ENCODE measurements around the genes MYO5C and ARPP19.

DNA sequence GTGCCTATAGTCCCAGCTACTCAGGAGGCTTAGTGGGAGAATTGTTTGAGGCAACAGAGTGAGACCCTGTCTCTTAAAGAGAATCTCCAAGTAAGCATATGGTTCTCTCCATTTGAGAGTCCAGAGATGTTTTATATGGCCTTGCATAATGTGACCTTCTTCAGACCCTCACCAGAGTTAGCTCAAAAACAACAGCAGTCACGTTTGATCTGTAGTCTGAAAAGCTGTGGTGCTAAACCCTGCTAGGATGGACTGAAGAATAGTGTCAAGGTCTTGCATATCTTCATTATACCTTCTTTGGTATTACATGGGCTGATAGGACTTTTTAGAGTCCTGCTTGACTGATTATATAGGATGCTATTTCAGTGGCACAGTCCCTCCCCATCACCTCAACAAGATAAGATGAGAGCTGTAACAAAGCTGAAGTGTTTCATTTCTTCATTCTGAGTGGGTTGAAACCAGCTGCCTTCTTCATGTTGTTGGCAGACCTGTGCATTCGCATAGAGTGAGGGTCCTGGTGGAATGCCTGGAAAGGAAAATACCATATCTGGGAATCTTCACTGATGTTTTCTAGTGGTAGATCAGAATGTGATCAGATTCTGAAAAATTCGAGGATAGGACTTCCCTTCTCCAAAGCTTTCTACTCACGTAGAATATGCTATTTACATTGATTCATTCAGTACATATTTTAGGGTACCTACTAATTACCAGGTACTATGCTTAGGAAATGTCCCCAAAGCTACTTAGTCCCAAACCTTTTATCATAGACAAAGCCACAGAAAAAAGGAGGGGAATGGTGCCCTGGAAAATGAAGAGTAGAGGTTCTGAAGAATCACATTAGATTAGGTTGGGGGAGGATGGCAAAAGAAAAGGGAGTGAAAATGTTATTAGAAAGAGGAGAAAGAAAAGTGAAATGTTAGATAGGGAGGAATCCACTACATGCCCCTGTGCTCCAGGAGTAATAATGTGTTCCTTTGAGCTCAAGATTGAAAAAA lies 18.4 kb downstream of the MAPK6 start:
- RRBS, result no CpG with 5 or more reads among the region's 4 CpGs

DNA sequence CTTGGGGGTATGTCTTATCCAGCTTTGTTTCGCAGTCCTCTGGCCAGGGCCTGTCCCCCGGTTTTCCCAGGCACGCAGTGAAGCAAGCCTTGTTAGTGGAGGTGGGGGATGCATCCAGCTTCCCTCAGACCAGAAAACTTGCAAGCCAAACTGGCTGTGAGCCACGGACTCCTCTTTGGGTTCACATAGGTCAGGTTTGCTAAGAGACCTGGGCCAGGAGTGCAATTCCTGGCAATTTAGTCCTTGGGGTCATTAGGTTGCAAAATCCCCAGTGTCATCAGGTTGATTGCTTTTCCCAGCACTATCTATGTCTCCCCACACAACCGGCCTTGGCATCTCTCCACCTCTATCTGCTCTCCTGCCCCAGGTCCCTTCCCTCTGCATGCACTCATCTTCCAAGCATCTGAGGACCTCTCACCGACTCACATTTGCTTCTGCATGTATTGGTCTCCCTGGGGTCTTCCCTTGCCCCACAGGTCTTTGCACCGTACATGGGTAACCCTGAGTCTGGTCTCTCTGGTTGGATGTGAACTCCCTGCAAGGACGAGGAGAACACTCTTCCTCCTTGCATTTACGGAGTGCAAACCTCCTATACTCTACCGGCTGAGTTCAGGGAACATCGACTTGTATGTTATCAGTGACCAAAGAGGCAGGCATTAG lies 34.2 kb downstream of the BCL2L10 start:
- RRBS, result no CpG with 5 or more reads among the region's 11 CpGs

DNA sequence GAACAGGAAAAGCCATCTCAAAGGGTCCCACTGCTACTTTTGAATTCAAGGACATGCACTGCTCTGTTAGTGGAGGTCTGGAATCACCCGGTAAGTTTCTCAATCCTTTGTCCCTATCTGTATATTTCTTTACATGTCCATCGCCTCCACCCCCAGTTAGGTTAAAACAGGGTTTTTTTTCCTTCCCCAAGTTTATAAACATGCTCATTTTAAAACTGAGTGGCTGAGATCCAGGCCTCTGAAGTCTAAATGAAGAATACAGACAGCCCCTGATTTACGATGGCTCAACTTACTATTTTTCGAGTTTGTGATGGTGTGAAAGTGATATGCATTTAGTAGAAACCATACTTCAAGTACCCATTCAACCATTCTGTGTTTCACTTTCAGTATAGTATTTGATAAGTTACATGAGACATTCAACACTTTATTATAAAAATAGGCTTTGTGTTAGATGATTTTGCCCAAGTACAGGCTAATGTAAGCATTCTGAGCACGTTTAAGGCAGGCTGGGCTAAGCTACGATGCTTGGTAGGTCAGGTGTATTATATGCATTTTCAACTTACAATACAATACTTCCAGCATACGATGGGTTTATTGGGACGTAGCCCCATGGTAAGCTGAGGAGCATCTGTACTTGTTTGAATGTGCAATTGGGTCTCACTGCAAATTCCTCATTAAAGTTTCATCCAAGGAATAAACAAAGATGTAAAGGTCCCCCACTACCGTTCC lies 30.6 kb upstream of the GNB5 start:
- RRBS, result no CpG with 5 or more reads among the region's 9 CpGs

GRCh38 chr15:52295432-52296314 lies at the start of gene MYO5C:
TSS of gene MYO5C (minus strand) at chr15:52295804.
- RRBS, result 3% methylated on average over 31 of the region's 67 CpGs

GRCh38 chr15:52565459-52566110 lies 3.2 kb downstream of the ARPP19 start:
- RRBS, result no CpG with 5 or more reads among the region's 9 CpGs

GRCh38 chr15:52567285-52567598 lies 1.6 kb downstream of the ARPP19 start:
- RRBS, result no CpG with 5 or more reads among the region's 2 CpGs

GRCh38 chr15:52568395-52569587 lies at the start of gene ARPP19:
TSS of gene ARPP19 (minus strand) at chr15:52569030.
- RRBS, result 1% methylated on average over 21 of the region's 92 CpGs

GRCh38 chr15:52602217-52602858 lies 33.5 kb upstream of the ARPP19 start:
- RRBS, result no CpG with 5 or more reads among the region's 2 CpGs

GRCh38 chr15:52624316-52624854 lies 54.8 kb downstream of the ATOSA start:
- RRBS, result no CpG with 5 or more reads among the region's 4 CpGs

GRCh38 chr15:52650582-52651242 lies 28.5 kb downstream of the ATOSA start:
- RRBS, result no CpG with 5 or more reads among the region's 4 CpGs

DNA sequence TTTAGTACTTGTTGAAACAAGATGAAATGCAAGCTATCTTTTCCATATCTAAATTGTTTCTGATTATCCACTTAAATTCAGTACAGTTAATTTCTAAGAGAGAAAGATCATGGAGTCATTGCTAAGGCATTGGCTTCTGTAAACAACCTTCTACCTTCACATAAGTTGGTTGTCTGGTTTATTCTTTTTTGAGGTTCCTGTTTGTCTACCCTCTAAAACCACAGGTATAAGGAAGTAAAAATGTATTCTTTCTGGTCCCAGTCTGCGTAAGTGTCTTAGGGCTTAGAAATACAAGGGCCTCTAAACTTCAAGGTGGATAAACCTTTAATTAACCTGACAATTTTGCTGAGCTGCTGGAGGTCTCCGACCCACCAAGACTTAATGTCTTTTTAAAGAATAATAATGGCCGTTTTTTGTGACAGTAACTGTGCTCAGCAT lies 3.6 kb upstream of the ATOSA start:
- RRBS, result no CpG with 5 or more reads among the region's 3 CpGs

GRCh38 chr15:52804338-52805123 lies 14.4 kb upstream of the ONECUT1 start:
- RRBS, result 2% methylated on average over 5 of the region's 36 CpGs

GRCh38 chr15:52974408-52974658 lies 184.2 kb upstream of the ONECUT1 start:
- RRBS, result no CpG with 5 or more reads among the region's 6 CpGs

DNA sequence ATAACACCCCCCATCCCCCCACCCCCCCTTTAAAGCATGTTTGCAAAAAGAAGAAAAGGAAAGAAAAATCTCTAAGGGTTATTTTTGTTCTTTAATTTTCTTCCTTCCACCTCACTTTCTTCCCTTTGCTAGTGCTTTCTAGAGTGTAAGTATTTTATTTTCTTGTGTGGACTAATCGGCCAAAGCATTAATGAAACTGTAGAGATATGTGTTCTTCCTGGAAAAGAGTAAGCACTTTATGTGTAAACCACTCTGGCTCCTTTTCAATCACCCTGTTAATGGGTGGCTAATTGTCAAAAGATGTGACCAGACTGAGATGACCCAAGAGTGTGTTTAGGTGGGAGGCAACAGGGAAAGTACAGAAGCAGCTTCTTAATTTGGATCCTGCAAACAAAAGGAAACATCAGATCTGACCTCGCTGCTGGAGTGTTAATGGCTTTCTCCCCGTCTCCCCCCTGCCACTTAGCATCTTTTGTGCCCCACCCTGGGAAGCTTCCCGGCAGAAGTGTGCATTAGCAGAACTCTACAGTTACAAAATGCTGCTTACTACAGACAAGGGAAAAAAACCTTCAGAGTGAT lies 311.3 kb downstream of the WDR72 start:
- RRBS, result no CpG with 5 or more reads among the region's 4 CpGs

DNA sequence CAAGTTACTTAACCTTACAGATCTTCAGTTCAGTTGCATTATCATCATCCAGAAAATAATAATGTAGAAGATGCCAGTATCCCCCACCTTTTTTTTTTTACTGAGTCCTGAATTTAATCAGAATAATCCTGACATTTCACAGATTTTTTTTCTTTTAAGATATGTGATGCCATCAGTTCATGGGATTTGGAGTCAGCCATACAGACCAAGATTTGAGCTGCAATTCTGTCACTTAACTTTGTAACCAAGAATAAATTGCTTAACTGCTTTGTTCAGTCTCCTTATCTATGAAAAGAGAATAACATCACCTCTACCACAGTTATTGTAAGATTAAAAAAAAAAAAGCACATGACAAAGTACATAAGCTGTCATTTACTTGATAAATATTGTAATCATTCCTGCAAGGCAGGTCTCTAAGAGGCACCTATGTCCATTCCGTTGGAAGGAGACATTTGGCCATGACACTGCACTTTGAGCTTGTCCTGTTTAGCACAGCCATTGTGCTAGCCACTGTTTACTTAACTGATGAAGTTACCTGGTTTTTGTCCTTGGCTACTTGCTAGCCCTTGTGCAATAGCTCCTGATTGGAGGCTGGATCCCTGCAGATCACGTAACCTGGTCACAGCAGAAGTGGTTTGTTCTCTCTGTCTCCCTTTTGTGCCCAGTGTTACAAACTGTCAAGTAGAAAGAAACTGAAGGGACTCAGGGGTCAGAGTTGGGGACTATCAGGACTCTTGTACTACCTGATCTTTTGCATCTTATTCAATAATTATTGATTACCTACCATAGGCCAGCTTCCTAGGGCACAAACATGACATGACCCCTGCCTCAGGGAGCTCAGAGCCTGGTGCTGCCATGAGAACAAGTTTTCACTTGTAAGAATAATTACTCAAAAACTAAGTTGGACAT lies 306.0 kb downstream of the WDR72 start:
- RRBS, result no CpG with 5 or more reads among the region's 2 CpGs

- RRBS, result no CpG with 5 or more reads among the region's 36 CpGs
These were observed 218.7 kb downstream of the WDR72 start for GRCh38 chr15:53540498-53541458.

DNA sequence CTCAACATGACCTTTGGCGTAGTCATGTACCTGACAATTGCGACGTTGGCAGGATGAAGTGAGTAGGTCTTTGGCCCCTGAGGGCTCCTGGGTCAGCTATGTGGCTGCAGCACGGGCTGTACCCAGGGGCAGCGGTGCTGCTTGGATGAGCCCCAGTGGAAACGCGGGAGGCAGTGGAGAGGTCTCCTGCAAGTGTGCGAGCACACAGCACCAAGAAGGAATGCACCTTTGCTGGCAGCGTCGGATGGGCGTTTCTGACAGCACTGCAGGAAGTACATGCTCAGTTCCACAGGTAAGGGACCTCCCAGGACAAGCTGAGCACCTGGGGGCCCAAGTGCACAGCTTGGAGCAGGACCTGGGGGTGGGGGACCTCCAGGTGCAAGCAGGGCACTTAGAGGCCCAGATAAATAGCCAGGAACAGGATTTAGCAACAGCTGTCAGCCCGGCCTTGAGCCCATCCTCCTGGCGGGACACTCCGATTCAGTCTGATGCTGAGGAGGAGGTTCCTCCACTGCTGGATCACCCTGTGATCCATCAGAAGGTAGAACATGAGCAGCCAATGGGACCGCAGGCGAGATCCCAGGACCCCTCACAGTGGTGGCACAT lies 67.3 kb upstream of the UNC13C start:
- RRBS, result no CpG with 5 or more reads among the region's 16 CpGs

DNA sequence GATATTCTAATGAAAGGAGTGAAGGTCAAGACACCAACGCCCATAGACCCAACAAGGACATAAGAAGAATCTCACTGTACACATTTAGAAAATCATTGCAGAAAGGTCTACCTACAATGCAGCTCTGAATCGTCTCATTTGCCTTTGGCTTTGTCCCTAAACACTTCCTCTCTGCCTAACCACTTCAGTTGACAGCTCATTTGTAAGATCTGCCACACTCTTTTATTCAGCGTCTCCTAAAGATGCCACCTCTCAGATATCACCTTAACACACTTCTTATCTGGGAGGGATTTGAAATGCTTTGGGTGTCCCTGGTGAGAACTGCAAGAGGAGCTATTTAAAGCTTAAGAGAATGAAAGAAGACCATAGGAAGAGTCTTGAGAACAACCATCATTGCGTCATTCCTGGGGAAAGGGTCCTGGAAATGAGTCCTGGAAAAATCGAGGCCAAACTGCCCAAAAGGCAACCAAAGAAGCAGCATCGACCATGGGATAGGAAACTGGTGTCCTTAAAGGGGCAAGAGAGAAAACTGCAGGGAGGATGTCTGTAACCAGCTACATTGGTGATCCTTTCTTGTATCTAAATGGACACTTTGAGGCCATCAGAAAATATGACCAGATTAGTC lies 38.6 kb downstream of the RAB27A start:
- RRBS, result no CpG with 5 or more reads among the region's 6 CpGs

DNA sequence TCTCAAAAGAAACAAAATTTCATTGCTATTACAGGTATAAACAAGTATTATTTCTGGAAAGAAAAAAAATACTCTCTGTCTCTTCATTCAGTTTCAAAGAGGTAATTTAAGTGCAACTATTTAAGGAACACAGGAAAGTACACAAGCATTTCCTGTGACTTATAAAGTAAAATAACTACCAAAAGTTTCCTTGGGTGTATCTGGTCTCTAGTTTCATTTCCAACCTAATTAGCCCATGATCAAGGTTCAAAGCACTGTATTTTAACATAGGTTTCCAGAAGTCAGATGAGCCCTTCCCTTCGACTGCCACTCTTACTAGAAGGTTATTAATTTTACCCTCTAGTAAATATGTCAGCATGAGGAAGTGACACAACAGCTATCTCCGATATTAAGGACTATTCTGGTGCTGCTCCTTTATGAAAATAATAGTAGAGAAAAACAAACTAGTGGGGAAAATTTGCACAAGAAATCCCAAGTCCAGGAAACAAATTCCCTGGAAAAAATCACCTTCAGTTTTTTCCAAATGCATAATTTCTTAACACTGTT lies 35.4 kb downstream of the CCPG1 start:
- RRBS, result no CpG with 5 or more reads among the region's 2 CpGs